HCT116 (cell line): ENCODE data around the genes SH2D4B and SNCG.

DNA sequence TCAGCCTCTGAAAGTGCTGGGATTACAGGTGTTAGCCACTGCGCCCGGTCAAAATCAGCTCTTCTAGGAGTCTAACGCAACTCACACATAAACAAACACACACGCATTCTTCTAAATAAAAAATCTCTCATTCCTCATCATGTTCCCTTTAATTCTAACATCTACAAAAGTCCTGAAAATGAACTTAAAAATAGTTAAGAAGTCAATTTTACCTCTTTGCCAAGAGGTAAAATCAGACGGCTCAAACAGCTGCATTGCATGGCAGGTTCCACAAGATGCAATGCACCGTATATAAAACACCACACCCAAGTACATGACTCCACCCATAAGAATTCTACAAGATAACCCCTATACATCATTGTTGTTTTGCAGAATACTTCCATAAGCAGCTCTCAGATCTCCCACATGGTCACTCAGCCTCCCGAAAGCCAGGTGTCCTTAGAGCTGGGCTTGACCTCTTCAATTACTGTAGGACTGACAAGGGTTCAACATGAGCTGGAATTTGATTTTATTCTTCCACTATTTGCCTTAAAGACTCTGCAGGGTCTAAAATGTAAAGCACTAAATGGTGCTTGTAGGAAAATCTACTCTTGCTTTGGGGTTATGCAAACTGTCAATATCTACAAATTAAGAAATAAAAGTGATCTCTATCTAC lies 3.3 kb downstream of the MAT1A start:
- RRBS, result no CpG with 5 or more reads among the region's 7 CpGs

- RRBS, result no CpG with 5 or more reads among the region's 4 CpGs
Observed at GRCh38 chr10:80288648-80289112, 778 bp downstream of the MAT1A start.

- RRBS, result no CpG with 5 or more reads among the region's 3 CpGs
Observed at GRCh38 chr10:80421600-80422199, 13.3 kb downstream of the PRXL2A start.

DNA sequence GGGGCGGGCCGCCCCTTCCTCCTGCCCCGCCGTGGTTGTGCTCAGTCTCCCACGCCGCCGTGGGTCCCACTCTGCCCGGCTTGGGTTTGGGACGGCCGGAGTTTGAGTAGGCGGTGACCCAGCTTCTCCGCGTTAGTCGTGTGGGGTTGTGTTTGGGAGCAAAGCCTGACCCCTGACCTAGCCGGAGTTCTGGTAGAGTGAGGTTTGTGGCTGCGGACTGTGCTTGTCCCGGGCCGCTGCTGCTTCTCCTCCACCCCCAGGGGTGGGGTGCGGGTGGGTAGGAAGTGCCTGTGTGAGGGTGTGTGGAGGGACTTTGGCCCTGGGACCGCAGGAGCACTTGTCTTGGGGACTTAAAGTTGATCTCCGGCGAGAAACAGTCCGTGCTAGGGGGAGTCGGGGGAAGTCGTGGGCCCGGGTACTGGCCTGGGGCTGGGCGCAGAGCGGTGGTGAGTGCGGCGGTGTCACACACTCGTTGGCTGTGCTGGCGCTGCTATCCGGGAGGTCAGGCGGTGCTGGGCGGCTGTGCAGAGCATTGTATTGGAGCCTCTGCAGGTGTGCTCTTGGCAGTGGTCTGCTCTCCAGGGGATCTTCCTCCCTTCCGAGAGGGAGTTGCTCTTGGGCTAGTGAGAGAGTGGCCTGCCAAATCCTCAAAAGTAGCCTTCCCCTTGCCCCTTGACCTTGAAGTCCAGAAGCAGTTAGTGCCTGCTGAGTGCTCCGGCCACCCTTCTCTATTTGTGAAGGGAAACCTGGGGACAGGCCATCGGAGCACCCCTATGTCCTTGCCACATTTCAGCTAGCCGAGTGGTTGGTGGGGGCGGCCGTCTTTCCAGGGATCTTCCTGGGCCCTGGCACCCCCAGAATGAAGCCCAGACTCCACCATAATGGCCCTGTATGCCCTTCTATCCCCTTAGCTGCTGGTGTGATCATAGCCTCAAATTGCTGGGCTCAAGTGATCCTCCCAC lies 1.0 kb downstream of the TSPAN14 start:
- RRBS, result 7% methylated on average over 25 of the region's 41 CpGs

- RRBS, result no CpG with 5 or more reads among the region's 10 CpGs
Observed at GRCh38 chr10:80473584-80474609, 19.8 kb downstream of the TSPAN14 start.

DNA sequence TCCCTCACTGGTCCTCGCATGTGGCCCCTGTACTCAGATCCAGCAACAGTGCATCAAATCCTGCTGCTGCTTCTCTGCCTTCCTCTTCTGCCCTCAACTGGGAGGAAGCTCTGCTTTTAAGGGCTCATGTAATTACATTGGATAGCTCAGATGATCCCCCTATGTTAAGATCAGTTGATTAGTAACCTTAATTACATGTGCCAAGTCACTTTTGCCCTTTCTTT lies 22.9 kb downstream of the TSPAN14 start:
- RRBS, result no CpG with 5 or more reads among the region's 1 CpG

DNA sequence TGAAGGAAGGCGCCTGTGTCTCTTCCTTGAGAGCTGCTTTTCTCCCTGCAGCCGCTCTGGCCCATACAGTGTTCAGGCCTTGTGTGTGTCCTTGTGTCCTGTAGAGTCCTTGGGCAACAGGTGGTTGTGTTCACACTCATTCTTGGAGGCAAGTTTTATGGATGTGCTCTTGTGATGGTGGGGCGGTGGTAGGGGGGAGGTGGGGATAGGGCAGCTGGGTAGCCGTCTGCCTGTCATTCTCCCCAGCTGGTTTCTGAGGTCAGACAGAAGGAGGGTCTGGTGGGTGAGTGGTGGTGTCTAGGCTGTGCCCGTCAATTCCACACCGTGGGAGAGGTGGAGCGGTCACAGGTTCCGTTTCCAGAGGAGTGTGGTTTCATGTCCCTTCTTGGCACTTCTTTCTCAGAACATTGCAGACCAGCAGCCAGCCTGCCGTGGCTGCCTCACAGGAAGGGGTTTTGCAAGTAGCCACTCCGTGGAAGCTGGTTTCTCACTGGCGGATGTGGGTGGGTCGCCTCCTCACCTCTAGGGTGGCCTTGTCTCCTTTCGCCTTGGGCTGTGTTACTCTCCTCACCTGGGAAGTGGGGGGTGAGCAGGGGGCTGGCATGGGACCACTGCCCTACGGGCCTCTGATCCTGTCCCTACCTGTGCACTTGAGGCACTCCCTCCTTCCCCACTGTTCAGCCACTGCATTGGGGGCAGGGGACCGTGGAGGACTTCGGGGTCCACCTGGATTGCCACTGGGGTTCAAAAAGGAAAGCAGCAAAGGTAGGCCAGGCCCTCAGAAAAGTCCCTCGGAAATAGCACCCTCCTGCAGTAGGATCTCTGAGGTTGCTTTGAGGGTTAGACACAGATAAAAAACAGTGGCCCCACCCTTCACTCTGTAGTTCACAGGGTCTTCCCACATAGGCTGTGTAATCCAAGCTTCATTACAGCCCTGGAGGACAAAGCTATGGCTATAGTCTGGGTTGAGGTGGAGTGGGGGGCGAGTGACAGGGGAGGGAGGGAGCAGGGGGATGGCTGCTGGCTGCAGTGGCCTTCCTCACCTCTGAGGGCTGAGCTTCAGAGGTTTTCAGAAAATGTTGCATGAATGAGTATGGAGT lies 33.8 kb downstream of the TSPAN14 start:
- RRBS, result no CpG with 5 or more reads among the region's 18 CpGs

GRCh38 chr10:80537521-80537961 lies at the start of gene SH2D4B:
Gene SH2D4B, plus strand, starts transcription at chr10:80537902.
- RRBS, result no CpG with 5 or more reads among the region's 5 CpGs

DNA sequence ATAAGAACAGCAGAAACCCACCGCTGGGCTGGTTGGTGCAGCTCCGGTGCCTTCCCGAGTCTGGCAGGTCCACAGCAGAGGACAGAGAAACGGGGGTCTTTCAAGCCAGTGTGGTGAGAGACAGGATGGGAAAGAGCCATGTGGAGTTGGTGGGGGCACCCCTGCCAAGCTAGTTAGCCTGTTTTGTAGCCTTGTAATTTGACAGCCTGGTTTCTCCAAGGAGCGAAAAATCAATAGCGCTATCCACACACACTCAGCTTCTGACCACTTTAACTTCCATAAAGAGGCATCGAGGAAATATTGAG lies 165.8 kb downstream of the SH2D4B start:
- RRBS, result no CpG with 5 or more reads among the region's 7 CpGs

- RRBS, result no CpG with 5 or more reads among the region's 1 CpG
Observed at GRCh38 chr10:84333921-84334645, 5.7 kb downstream of the CCSER2 start.

DNA sequence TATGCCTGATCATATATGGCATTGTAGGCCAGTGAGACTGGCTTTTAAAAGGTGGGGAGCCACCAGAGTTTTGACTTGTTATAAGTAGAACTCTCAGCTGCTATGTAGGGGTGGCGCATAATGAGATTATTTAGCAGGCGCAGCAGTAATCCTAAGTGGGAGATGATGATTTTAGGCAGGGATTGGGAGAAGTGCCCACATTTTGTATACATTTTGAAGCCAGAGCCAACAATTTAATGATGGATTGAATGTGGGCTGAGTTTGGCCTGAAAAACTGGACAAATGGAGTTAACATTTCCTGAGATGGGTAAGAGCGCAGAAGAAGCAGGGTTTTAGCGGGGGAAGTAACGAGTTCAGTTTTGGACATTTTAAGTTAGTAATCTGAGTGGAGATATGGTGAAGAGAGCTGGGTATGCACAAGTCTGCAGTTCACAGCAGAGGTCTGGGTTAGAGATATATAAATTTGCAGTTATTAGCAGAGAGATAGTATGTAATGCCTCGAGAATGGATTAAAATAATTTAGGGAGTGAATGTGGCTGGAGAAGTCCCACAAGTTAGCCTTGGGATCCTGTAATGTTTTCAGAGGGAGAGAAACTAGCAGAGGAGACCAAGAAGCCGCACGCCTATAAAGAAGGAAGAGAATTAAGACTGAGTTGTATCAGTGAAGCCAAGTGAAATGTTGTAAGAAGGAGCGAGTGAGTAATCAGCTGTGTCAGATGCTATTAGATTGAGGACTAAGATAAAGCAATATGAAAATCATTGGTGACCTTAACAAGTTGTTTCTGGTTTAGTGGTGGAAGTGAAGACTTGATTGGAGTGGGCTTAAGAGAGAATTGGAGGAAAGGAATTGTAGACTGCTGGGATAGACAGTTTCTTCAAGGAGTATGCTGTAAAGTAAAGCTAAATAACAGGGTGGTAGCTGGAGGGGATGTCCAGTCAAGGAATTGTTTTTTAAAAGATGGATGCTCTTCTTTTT lies 8.6 kb downstream of the CCSER2 start:
- RRBS, result no CpG with 5 or more reads among the region's 9 CpGs

DNA sequence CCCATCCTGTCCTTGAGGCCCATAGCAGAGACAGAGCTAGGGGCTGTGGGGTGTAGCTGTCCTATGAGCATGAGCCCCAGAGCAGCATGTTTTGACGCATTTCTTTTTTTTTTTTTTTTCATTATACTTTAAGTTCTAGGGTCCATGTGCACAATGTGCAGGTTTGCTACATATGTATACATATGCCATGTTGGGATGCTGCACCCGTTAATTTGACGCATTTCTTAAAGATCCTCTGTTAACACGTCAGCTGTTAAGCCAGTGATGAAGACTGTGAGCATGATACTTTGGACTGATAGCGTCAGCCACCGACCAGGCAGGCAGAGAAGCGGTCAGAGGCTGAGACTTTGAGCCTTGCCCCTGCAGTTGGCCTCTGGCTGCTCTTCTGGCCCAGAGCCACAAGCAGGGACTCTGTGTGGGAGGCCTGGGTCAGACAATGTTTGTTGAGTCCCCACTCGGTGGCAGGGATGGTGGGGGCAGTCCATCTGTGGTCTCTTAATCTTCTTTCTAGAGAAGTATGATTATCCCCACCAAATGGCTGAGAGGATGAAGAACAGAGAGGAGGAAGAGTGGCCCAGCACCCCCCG lies 203.2 kb downstream of the GRID1 start:
- RRBS, result no CpG with 5 or more reads among the region's 9 CpGs

- RRBS, result 93% methylated on average over 22 of the region's 55 CpGs
Observed at GRCh38 chr10:86389307-86390101, 22.9 kb upstream of the GRID1 start.

- RRBS, result 3% methylated on average over 4 of the region's 35 CpGs
Observed at GRCh38 chr10:86400837-86401191, 34.2 kb upstream of the GRID1 start.

- RRBS, result no CpG with 5 or more reads among the region's 8 CpGs
Observed at GRCh38 chr10:86411156-86411859, 44.7 kb upstream of the GRID1 start.

DNA sequence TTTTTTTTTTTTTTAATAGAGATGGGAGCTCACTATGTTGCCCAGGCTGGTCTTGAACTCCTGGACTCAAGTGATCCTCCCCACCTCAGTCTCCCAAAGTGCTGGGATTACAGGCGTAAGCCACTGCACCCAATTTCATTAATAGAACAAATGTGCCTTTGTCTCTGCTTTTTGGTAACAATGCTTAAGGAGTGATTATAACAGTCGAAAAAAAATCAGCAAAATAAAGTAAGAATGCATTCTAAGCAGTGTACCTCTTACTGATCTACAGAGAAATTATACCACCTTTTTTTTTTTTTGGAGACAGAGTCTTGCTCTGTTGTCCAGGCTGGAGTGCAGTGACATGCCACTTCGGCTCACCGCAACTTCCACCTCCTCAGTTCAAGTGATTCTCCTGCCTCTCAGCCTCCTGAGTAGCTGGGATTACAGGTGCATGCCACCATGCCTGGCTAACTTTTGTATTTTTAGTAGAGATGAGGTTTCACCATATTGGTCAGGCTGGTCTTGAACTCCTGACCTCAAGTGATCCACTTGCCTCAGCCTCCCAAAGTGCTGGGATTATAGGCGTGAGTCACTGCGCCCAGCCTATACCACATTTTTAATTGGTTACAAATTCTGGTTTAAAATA lies 70.4 kb downstream of the WAPL start:
- RRBS, result no CpG with 5 or more reads among the region's 6 CpGs

- RRBS, result no CpG with 5 or more reads among the region's 9 CpGs
Observed at GRCh38 chr10:86673669-86674394, 5.5 kb downstream of the LDB3 start.

- RRBS, result no CpG with 5 or more reads among the region's 8 CpGs
Observed at GRCh38 chr10:86687620-86688377, 19.5 kb downstream of the LDB3 start.

DNA sequence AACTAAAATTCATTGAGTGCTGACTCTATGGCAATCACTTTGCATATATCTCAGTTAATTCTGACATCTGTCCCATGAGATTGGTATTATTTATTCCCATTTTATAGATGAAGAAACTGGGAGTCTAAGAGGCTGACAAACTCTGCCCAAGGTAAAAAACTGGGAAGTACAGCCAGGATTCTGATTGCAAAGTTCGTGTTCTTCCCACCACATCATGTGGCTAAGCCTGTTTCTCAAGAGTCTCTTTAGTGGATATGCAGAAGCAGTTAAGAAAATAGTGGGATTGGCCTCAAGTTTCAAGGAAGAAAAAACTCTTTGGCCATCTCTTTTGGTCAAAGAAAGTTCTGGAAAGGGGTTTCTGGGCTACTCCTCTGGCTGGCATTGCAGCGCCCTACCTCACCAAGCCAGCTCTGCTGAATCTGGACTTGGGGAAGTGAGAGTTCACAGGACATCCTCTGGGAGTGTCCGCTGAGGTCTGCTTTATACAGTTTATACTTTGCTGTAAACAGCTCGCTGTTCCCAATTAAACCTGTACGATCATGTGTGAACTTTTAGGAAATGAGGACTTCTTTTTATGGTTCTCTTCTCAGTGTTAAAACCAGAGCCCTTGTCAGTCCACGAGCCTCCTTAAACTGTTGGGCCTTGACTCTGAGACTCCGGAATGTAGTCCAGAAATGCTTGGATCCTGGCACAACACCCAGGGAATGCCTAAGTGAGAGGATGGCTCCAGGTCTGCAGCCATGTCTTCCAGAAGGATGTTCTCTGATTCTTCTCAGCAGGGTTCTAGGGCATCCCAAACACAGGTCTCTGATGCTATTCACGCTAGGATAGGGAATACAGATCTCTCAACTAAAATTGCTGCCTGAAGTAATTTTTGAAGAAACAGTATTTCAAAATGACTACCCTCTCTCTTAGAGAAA lies 12.1 kb upstream of the BMPR1A start:
- RRBS, result no CpG with 5 or more reads among the region's 8 CpGs

- RRBS, result no CpG with 5 or more reads among the region's 14 CpGs
Observed at GRCh38 chr10:86958208-86958710, at the start of gene SNCG. Gene SNCG, plus strand, starts transcription at chr10:86958599.